AG09319 (cell line): ENCODE measurements around the gene ZFTA.

- RRBS, result no CpG with 5 or more reads among the region's 4 CpGs
Measured at GRCh38 chr11:62883508-62884089, 2.9 kb downstream of the SLC3A2 start.

DNA sequence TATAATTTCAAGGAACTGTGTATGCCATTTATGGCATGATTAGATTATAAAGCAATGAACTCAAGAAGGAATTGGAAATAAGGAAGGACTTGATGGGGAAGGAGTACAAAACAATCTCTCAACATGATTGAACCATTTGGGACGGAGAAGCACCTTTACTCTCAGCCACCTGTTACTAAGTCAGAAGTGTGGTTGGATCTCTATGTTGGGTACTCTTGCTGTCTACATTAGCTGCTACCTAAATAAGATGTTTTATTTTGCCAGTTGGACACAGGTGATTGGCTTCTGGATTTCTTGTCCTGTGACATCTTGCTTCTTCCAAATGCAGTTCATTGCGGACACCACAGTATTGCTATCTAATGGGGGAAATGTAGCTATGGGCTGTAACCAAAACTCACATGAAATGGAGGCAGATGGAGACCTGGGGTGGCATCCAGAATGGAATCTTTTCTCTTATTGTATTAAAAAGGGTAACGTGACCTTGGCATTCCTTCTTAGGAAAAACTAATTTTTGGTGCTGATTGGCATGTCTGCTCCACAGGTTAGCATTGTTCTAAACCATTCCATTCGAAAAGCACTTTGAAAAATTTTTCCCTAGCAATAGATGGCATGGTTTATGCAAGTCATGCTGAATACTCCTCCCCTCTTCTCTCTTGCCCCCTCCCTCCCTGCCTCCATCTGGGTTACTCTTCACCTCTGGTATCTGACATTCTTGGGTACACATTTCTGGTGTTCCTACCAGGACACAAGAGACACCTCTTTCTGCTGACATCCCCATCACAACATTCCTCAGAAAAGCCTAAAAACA is 1.2 kb upstream of the SLC22A25 start:
- RRBS, result no CpG with 5 or more reads among the region's 4 CpGs

GRCh38 chr11:63528133-63528795 is 8.3 kb upstream of the PLAAT4 start:
- RRBS, result no CpG with 5 or more reads among the region's 16 CpGs

GRCh38 chr11:63531082-63531820 is 5.4 kb upstream of the PLAAT4 start:
- RRBS, result no CpG with 5 or more reads among the region's 6 CpGs

- RRBS, result no CpG with 5 or more reads among the region's 7 CpGs
Measured at GRCh38 chr11:63560554-63561257, 2.5 kb downstream of the PLAAT2 start.

- RRBS, result no CpG with 5 or more reads among the region's 5 CpGs
Measured at GRCh38 chr11:63608429-63608916, 5.8 kb downstream of the PLAAT3 start.

GRCh38 chr11:63768578-63769636 is at the start of gene ZFTA:
TSS of gene ZFTA (minus strand) at chr11:63768775.
- RRBS, result under 1% methylated on average over 80 of the region's 137 CpGs

- RRBS, result under 1% methylated on average over 10 of the region's 32 CpGs
Measured at GRCh38 chr11:63813925-63814414, 714 bp downstream of the SPINDOC start.

DNA sequence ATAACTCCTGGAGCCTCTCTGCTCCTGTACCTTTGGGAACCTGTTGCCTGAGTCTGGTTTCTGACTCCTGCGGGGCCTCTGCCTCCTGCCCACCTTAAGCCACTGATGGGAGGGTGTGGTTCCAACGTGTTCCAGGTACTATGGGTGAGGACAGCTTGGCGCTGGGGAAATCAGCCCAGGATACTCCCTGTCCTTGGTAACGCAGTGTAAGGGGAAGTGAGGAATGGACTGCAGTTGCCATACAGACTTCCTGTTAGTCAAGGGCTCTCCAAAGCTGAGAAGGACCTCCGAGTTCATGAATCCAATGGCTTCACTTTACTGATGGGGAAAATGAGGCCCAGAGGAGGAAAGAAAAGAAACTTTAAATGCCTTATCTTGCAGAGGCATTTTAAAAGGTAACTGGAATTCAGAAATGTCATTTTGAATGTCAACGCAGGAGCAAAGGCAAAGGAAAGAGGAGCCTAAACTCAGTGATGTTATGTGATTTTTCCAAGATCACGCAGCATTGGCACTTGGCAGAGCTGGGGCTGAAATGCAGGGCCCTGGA is 1.1 kb upstream of the MARK2 start:
- RRBS, result no CpG with 5 or more reads among the region's 7 CpGs

GRCh38 chr11:63868070-63869023 is 29.4 kb downstream of the MARK2 start:
- RRBS, result no CpG with 5 or more reads among the region's 13 CpGs

DNA sequence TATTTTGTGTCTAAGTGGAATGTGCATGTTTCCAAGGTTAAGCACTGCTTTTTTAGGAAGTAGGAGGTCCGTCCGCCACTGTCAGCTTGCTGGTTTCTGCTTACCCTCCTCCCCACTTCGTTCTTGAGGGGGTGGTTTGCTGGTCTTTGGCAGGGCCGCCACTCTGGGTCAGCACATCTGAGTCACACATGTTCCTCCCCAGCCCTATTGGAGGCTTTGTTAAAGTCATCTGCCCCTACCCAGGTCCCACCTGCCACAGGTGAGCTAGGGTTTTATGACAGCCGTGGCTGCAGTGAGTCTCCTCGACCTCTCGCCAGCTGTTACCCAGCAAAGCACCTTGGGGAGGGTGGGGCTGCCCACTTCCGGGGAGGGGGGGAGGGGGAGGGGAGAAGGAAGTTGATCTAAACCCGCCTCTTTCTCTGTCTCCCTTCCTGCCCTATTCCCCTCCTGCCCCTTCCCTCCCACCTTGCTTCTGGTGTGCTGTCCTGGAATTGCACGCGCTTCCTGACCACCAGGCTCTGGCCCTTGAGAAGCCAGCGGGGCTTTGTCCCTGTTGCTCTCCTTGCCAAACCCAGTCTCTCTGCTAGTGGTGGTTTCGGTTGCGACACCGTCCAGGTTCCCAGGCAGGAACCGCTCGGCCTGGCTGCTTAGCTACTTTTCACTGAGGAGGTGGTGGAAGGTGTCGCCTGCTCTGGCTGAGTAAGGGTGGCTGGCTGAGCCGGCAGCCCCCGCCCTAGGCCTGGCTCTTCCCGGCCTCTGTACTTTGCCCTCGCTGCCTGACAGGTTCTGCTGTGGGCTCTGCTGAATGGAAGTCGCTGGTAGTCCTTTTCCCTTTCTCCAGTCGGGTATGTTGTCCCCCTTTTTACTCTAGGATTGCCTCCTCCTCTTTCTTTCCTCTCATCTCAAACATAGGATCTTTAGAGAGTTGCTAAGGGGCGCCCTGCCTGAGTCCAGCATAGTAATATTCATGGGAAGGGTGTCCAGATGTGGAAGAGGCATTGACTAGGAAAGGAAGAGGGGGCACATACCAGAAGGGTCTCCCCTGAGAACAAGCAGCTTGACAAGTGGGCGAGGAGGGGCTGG is 28.5 kb downstream of the RCOR2 start:
- RRBS, result no CpG with 5 or more reads among the region's 26 CpGs

GRCh38 chr11:63899676-63900122 is 17.3 kb downstream of the RCOR2 start:
- RRBS, result no CpG with 5 or more reads among the region's 5 CpGs

GRCh38 chr11:63946727-63947209 is 8.0 kb downstream of the NAA40 start:
- RRBS, result no CpG with 5 or more reads among the region's 11 CpGs

GRCh38 chr11:64001842-64002392 is 15.7 kb downstream of the OTUB1 start:
- RRBS, result no CpG with 5 or more reads among the region's 13 CpGs

GRCh38 chr11:64115161-64115769 is 50.6 kb downstream of the MACROD1 start:
- RRBS, result no CpG with 5 or more reads among the region's 12 CpGs

GRCh38 chr11:64185244-64185925 is 586 bp upstream of the STIP1 start:
- RRBS, result 2% methylated on average over 35 of the region's 65 CpGs

GRCh38 chr11:64208160-64208709 is 1.7 kb downstream of the FERMT3 start:
- RRBS, result 82% methylated on average over 6 of the region's 17 CpGs

GRCh38 chr11:64208710-64209700 is 2.5 kb downstream of the FERMT3 start:
- RRBS, result 76% methylated on average over 4 of the region's 28 CpGs

GRCh38 chr11:64258647-64259405 is 7.5 kb downstream of the PLCB3 start:
- RRBS, result 94% methylated on average over 6 of the region's 44 CpGs